ENCODE measurements around a stretch of chr22.

GRCh38 chr22:37545668-37546814 is 14.2 kb upstream of the CDC42EP1 start:
- RRBS: 18% methylated on average over 16 of the region's 37 CpGs

DNA sequence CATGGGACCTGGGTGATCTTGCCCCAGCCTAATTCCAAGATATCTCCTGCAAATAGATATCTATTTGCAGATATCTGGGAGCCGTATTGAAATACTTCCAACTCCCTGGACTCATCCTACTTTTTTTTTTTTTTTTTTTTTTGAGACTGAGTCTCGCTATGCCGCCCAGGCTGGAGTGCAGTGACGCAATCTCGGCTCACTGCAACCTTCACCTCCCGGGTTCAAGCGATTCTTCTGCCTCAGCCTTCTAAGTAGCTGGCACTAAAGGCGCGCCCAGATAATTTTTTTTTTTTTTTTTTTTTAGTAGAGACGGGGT is 1.2 kb upstream of the GGA1 start:
- RRBS: no CpG with 5 or more reads among the region's 10 CpGs

DNA sequence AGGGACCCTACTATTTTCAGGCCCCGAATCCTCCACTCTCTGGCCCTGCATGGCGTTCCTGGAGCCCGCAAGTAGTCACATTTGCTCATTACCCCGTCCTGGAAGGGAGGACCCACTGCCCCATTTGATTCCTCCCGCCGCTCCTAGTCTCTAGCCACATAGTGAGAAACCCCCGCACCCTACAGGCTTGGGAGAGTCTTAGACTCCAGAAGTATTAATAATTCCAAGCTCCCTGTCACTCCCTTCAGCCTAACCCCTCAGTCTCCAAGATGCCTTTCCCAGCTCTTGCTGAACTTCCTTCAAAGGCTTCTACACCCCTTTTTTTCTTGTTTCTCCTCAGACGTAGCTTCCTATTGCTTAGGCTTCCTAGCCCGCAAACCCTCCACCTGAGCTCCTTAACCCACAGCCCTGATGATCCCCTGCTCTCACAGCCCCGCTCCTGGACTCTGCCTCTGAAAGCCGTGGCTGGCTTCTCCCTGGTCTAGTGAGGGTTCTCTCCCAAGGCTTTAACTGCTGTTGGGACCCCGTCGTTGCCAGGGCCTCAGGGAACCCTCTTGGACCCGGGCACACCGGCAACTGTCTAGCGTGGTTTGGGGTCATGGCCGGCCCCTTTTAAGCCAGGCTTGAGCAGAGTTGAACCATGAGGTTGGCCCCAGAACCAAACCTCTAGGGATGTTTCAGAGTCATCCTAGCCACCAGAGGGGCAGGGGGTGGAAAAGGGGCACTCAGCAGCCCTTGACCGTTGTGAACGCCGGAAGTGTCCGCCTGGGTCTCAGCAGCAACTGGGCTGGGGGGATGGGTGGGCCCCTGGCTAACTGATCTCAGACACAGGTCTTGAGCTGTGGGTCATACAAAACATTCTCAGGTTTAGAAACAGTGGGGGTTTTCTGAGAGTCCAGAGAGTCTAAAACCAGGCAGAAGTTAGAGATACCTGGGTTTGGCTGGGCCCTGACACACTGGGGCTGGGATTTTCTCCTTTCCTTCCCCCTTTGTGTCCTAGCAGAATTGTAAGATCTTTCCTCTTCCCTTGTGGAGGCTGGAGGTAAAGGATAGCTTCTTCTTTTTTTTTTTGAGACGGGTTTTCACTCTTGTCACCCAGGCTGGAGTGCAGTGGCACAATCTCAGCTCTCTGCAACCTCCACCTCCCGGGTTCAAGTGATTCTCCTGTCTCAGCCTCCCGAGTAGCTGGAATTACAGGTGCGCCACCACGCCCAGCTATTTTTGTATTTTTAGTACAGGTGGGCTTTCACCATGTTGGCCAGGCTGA is 1.1 kb downstream of the GGA1 start:
- RRBS: no CpG with 5 or more reads among the region's 26 CpGs

GRCh38 chr22:37624610-37625390 is 14.7 kb upstream of the SH3BP1 start:
- RRBS: no CpG with 5 or more reads among the region's 11 CpGs

DNA sequence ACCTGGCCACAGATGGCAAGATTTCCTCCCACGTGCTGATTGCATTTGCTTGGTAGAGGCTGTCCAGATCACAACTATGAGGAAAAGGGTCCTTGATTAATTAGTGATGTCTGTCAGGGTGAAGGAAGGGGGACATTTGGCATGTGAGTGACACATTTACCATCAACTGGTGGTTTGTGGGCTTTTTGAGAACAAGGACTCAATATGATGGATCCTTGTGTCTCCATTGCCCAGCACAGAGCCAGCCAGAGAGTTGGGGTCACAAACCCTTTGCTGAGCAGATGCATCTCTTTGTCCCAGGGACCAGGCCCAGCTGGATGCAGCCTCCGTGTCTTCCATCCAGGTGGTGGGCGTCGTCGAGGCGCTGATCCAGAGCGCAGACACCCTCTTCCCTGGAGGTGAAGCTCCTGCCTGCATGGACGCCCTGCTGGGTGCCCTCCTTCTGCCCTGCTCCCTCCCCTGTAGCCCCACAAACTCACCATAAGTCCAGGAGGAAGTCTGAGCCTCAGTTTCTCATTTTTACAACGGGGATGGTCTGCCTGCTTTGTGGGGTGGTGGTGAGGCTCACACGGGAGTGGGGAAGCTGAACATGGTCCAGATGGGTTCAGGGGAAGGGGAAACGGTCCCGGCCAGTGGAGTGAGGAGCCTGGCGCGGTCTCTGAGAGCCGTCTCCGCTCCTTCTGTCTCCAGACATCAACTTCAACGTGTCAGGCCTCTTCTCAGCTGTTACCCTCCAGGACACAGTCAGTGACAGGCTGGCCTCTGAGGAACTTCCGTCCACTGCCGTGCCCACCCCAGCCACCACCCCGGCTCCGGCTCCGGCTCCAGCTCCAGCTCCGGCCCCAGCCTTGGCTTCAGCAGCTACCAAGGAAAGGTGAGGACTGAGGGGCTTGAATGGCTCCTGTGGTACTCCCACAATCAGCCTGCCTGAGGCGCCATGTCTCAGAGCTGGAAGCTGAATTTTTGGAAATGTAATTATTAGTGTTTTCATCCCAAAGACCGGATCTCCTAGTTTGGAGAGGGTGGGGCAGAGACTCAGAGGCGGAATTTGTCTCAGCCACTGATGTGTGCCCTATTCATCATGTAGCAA is 8.3 kb upstream of the PDXP start:
- RRBS: no CpG with 5 or more reads among the region's 26 CpGs

DNA sequence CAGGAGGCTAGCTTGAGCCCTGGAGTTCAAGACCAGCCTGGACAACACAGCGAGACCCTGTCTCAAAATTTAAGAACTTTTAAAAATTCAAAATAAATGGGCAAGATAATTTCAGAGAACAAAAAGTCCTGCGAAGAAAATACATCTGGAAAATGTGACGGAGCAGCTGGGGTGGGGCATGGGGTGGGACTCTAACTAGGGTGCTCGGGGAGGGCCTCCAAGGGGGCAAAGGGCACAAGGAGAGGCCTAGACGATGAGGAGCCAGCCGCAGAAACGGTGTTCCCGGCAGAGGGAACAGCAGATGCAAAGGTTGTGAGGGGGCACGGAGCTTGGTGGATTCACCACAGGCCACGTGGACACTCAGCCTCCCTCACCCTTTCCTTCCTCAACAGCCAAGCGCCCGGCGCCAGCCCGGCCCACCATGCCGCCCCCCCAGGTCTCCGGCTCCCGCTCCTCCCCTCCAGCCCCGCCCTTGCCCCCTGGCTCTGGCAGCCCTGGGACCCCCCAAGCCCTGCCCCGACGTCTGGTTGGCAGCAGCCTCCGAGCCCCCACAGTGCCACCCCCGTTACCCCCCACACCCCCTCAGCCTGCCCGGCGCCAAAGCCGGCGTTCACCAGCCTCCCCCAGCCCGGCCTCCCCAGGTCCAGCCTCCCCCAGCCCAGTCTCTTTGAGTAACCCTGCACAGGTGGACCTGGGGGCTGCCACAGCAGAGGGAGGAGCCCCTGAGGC is 3.5 kb upstream of the PDXP start:
- RRBS: 94% methylated on average over 3 of the region's 27 CpGs

DNA sequence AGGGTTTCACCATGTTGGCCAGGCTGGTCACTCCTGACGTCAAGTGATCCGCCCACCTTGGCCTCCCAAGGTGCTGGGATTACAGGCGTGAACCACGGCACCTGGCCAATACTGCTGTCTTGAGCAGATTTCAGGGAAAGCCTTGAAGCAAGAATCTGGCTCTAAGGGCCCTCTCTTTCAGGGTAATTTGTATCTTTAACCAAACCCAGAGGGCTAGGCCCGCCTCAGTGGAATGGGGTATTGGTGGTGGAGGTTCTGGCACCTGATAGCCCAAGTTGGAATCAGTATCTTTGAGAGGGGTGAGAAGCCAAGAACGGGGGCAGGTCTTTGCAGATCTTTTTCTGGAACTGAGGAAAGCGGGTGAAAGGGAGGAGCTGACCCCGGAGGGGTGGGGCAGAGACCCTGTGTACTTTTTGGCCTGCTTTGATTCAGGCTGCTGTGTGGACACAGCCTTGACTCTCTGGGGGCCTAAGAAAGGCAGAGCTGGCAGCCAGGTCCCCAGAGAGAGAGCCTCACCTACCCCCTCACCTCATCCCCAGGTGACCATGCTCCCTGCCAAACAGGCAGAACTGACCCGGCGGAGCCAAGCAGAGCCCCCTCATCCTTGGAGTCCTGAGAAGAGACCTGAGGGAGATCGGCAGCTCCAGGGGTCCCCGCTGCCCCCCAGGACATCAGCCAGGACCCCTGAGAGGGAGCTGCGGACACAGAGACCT is 37.2 kb downstream of the TRIOBP start:
- RRBS: no CpG with 5 or more reads among the region's 13 CpGs

DNA sequence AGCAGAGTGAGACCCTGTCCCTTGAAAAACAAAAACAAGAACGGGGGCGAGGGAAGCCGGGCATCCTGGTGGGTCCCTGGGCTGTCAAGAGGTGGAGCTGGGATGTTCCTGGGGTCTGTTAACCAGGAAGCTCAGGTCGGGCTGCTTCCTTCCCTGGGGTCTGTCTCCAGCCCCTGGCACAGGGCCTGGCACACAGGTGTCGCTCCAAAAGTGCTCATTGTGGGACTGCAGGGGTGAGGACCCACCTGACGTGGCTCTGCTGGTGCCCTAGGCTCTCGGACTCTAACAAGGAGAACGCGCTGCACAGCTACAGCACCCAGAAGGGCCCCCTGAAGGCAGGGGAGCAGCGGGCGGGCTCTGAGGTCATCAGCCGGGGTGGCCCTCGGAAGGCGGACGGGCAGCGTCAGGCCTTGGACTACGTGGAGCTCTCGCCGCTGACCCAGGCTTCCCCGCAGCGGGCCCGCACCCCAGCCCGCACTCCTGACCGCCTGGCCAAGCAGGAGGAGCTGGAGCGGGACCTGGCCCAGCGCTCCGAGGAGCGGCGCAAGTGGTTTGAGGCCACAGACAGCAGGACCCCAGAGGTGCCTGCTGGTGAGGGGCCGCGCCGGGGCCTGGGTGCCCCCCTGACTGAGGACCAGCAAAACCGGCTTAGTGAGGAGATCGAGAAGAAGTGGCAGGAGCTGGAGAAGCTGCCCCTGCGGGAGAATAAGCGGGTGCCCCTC is 47.5 kb upstream of the H1-0 start:
- RRBS: no CpG with 5 or more reads among the region's 36 CpGs

DNA sequence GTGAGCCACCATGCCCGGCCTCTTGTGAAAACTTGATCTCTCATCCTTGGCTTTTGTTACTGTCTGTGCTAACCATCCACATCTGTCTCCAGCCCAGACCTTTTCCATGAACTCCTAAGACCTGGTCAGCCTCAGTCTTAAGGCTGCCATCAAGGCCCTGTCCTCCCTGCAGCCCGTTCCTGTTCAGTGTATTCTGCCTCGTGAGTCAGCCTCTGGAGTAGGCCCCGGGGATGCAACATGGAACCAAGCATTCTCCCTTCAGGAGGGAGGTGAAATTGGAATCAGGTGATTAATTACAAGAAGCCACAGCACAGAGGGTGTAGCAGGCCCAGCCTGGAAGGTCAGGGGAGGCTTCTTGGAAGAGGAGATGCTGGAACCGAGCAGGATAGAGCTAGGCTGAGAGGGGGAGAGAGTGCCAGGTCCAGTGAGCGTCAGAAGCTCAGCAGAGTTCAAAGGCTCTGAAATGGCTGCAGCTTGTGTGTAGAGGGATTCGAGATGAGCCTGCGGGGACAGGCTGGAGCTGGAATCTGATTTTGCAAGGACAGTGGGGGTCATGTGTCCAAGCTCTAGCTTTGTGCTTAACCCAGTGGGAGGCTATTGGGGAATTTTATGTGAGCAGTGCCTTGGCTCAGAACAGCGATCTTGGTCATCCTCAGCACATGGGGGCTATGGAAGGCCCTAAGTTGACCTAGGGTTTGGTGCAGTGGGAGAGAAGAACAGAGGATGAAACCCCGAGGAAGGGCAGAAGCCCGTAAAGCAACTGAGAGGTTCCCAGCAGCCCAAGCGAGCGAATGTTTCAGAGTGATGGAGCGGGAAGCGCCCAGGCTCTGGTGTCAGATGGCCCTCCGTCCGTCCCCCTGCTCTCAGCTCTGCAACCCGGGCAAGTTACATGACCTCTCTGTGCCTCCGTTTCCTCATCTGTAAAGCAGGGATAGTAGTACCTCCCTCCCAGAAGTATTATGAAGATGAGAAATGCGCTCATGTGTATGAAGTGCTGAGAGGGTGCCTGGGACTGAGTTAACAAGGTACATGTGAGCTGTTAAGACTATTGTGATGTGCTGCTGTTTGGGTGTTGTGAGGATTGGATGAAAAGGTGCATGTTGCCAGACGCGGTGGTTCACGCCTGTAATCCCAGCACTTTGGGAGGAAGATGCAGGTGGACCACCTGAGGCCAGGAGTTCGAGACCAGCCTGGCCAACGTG is 25.3 kb upstream of the H1-0 start:
- RRBS: no CpG with 5 or more reads among the region's 25 CpGs

- RRBS: 0% methylated on average over 1 of the region's 9 CpGs
Measured at GRCh38 chr22:37806801-37807303, 882 bp upstream of the GCAT start.

- RRBS: 87% methylated on average over 3 of the region's 9 CpGs
Measured at GRCh38 chr22:37910761-37911167, 4.7 kb downstream of the MICALL1 start.

- RRBS: no CpG with 5 or more reads among the region's 4 CpGs
Measured at GRCh38 chr22:37920169-37920454, 14.0 kb downstream of the MICALL1 start.

- RRBS: no CpG with 5 or more reads among the region's 23 CpGs
Measured at GRCh38 chr22:38016480-38017047, 32.2 kb upstream of the SOX10 start.

DNA sequence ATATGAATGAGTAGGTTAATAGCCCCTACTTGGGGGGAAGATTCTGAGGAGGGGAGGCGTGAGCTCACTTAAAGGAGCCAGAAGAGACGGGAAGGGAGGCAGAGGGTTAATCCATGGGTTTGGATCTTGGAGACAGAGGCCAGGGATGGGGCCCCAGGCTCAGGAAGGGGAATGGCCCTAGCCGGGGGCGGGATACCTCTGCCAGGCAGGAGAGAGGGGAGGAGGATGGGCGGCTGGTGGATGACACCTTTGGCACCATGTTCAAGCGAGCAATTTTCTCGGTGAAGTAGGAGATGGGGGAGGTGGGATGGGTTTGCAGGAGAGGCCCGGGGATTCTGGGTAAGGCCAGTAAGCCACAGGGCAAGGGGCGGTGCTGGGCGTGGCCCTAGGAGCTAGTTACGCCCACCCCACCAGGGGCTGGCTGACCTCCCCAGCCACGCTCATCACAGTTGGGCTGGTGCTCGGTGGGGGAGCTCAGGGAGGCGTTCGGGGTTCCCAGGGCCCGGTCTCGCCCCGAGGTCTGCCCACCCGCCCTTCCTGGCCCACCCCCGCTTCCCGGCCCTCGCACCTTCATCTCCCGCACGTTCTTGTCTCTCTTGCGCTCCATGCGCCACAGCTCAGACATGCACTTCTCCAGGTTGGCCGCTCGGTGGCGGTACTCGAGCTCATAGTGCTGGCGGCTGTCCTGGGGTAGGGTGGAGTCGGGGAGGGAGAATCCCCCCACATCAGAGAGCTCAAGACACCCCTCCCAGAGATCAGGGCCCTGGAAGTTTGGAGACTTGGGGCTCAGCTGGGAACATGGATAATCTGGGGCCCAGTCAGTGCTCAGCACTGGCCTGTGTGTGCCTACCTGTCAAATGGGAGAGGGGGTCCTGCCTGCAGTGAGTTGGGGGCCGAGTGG is 12.7 kb downstream of the BAIAP2L2 start:
- RRBS: 71% methylated on average over 6 of the region's 33 CpGs

GRCh38 chr22:38112320-38112913 is 1.9 kb upstream of the BAIAP2L2 start:
- RRBS: 94% methylated on average over 5 of the region's 25 CpGs

GRCh38 chr22:38162191-38162567 is 19.5 kb downstream of the PLA2G6 start:
- RRBS: no CpG with 5 or more reads among the region's 4 CpGs

GRCh38 chr22:38177655-38178371 is 3.8 kb downstream of the PLA2G6 start:
- RRBS: no CpG with 5 or more reads among the region's 15 CpGs

- RRBS: no CpG with 5 or more reads among the region's 17 CpGs
Measured at GRCh38 chr22:38222654-38223231, 20.9 kb downstream of the MAFF start.

- RRBS: no CpG with 5 or more reads among the region's 10 CpGs
Measured at GRCh38 chr22:38230114-38230499, 28.3 kb downstream of the MAFF start.

DNA sequence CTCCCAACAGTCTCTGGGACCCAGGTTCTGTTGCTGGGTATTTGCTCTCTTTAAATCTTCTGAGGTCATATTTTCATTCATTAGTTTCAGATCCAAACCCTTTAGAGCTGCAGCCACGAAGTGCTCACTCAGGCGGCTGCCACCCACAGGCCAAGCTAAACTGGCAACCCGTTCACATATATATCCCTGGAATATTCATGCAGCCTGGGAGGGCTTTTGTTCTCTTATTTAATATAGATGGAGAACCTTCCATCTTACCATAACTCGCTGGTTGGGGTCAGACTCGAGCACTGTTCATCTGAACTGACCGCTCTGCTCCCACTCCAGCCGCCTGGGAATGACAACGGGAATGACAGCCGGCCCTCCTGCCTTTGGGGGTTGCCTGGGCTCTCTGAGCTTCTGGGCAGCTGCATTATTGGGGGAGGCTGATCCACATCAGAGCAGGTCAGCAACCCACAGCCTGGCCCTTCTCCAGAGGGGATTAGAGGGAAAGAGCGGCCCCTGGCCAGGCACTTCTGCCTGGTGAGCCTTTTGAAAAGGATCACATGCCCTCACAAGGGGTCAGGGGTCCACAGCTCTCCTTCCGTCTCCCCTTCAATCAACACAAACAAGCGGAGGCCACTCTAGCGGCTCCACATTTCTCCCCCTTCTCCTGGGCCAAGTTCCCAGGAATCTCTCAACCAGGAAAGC is 11.9 kb downstream of the TMEM184B start:
- RRBS: no CpG with 5 or more reads among the region's 13 CpGs

All from Ishikawa (cell line).